Thoracic aorta endothelial cell (primary cell): Measurements from ENCODE around the genes GXYLT1 and ADAMTS20.

GRCh38 chr12:42144175-42145150 is at the start of gene GXYLT1:
GXYLT1 (minus strand) TSS chr12:42144874.
- CAGE, long polyA plus RNA, result no peak

DNA sequence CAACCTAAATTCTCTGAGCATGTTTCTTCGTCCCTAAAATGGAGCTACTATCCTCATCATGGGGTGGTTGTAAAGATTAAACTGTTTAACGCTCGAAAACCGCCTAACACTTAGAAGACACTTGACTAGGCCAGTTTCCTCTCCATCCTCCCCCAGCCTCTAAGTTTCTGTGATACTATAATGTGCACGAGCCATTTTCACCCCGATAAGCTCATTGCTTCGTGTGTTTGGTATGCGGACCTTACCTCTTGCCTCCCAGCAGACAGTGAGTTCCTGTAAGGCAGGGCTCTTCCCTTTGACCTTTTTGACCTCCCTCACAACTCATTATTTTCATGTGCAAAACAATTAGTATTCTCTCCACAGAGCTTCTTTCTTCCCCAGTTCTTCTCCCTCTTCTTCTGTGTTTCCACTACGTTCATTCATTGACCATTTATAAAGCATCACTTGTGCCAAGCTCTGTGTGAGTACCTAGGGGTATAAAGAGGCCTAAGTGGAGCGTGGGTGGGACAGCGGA is 560 bp upstream of the GXYLT1 start:
- CAGE, long polyA plus RNA, result no peak

DNA sequence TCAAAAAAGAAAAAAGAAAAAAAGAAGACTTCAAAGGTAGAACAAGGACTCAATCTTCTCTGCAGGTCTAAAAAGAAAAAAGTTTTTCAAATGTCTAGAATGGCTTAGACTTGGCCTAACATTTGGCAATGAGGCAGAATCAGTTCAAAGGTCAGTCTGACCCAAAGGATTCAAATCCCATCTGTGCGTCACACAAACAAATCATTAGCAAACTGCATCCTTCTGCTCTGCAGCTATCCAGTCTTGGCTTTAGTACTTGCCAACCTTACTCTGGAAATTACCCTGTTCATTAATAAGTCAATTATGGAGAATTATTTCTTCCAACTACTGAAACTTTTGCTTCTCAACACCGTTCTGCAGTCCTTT is 3.1 kb downstream of the YAF2 start:
- CAGE, long polyA plus RNA, result no peak

DNA sequence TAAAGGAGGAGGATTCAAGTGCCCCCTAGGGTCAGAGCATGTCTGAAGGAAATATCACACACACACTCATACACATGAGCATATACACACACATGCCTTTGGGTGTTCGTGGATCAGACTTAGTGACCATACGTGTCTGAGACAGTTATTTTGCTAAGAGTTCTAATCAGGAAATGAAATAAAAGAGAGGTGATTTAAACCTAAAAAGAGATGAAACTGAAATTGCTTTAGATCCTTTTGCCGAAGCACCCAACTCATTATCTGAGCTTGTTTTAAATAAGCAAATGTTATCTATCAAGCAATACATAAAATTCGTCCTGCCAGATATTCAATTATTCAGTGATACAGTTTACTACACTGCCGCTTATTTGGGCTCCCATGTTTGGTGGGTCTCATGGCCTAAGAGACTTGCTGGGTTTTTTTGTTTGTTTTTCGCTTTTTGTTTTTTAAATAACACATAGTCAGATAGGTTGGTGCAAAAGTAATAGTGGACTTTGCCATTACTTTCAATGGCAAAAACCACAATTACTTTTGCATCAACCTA is 260.9 kb downstream of the ADAMTS20 start:
- CAGE, long polyA plus RNA, result no peak

GRCh38 chr12:43551704-43552610 is at the start of gene ADAMTS20:
ADAMTS20 (minus strand) TSS chr12:43552203.
- CAGE, long polyA plus RNA, result no peak

DNA sequence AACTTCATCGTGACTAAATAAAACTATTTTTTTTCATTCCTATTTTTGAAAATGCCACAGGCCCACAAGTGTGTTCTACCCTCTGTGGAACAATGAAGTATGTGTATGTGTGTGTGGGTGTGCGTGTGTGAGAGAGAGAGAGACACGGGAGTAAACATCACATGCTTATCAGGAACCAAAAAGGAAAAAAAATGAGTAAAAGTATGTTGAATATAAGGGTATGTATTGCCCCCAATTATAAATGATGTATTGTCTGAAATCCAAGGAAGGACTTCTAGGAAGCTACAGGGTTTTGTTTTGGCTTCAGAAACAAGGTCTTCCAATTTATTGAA is 769 bp downstream of the TMEM117 start:
- CAGE, long polyA plus RNA, result no peak

DNA sequence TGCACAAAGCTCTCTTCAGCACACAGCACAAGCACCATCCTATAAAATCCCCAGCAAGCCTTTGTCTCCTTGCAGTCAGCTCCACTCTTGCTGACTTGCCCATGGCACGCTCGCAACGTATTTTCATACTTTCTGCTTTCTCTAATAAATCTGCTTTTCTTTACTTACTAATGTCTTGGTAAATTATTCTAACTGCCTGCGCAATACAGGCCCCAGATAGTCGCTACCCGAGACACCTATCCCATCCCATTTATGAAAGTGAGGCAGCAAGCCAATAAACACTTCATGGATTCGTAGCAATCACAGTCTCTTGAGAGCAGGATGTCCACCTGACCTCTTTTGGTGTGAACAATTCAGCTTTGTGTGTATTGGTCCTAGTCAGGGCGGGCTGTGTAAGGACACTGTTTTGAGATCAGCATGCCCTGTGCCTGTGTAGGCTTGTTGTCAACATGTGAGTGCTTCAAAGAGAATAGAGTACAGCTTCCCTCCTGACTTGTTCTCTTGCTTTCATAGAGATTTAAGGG is 49.0 kb downstream of the TMEM117 start:
- CAGE, long polyA plus RNA, result no peak

DNA sequence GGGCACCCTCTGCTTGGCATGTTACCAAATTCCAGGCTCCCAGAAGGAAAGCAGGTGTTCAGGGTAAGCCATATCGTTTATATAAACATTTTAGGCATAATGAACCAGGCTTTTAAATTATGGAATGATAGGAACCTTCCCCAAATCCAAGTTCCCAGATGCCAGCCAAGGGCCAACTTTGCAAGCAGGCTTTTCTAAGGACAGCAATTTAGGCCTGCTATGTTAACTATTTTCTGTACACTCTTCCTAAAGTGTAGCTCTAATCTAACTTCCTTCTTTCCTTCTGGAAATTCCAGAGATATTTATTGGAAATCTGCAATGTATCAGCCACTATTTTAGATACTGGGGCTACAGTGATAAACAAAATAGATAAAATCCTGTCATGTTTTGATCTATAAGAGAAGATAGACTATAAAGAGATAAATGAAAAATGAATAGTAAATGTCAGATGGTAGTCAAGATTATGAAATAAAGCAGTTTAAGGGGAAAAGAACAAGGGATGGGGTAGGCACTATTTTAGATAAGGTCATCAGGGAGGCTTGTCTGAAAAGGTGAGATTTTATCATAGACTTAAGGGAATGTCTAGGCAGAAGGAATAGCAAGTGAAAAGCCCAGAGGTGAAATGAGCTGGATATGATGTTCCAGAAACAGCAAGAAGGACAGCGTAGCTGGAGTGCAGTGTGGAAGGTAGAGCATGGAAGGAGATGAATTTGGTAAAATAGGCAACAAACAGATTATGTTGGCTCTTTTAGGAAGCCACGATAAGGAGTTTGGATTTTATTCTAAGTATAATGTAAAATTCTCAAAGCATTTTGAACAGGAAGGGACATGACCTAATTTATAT is 56.7 kb downstream of the TMEM117 start:
- CAGE, long polyA plus RNA, result no peak

- CAGE, long polyA plus RNA, result no peak
Measured at GRCh38 chr12:44001330-44002020, 165.6 kb downstream of the TMEM117 start.

DNA sequence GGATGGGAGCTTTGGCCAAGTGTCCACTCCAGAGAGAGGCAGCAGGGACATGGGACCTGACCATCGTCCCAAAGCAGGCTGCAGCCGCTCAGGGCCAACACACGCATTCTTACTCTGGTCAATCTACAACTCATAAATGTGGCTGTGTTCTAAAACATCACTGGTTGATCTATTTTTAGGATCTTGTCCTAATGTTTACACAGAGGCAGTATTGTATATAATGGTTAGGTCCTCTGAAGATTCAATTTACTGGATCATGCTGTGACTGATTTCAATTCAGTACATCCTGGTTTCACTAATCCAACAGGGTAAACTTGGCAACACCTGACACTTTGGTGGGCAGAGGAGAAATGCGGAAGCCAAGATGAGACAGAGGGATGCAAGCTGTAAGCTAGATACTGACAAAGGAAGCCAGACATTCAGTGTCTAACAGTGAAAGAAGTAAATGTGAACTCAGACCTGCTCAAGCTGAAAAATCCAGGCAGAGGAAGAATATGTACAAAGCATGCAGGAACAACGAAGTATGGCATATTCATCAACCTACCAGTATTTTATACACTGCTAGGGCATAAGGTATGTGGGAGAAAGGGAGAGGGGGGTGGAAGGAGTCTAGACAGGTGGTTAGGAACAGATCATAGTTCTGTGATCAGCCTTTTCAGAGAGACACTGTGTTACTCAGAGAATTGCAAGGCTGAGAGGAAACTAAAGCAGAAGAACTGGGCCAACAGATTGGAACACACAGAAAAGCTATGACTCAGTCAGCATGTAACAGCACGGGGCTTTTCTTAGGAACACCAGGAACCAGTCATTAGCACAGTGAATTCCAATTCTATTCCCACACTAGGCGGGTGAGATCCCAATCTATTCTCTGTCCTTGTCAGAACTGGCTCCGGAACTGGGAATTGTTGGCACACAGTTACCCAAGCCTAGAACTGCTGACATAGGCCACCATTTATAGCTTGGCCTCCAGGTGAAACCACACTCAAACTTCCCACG is 40.4 kb downstream of the NELL2 start:
- CAGE, long polyA plus RNA, result no peak

DNA sequence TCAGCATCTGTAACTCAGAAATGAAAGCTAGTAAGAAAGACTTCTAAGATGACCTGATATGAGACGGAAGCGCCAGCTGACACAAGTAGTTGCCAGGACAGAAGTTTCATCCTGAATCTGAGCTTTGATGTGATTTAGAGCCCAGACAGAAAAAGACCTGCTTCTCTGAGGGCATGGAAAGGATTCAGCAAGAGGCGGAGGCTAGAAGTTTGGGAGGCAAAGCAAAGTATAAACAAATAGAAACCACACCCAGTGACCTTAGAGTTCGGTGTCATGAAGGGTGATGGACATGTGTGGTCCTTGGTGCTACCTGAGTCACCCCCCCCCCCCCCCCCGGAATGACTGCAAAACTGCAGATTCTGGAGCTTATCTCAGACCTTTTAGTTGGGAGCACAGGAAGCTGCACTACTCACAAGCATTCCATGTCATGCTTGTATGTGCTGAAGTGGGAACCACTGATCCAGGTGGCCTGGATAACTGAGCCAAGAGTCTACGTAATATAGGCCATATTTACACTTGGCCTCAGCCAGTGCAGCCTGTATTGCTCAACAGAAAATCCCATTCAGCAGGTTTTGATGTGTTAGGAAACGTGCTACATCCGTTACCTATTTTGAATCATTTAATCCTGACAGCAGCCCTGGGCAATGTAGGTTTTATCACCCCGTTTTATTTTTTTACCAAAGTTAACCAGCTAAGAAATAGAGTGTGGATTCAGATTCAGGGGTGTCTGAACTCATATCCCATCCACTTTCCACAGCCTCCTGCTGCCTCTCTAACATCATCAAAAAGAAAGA is 191.5 kb downstream of the ANO6 start:
- CAGE, long polyA plus RNA, result no peak

- CAGE, long polyA plus RNA, result no peak
Measured at GRCh38 chr12:45518433-45518904, 211.0 kb upstream of the ARID2 start.

GRCh38 chr12:45644452-45645094 is 84.9 kb upstream of the ARID2 start:
- CAGE, long polyA plus RNA, result no peak

GRCh38 chr12:45727350-45728305 is 1.9 kb upstream of the ARID2 start:
- CAGE, long polyA plus RNA, result no peak

GRCh38 chr12:45730443-45731190 is 1.1 kb downstream of the ARID2 start:
- CAGE, long polyA plus RNA, result no peak

DNA sequence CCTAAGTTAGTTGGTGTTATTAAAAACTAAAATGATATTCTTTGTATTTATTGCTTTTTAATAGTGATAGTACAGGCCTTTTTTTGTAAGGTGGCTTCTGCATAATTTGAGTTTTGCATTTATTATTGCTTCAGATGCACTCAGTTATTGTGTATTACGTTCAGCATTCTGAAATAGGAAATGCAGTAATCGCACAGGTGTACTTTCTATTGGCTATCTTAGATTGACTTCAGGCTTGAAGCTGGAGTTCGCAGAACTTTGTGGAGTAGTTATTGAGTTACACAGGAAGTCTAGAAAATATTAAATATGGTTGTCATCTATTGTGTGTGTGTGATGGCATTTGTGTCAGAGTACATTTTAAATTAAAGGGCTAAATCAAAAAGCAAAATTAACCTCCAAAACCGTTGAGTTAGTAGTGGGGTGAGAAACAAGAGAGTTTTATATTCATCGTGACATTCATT is 2.7 kb downstream of the ARID2 start:
- CAGE, long polyA plus RNA, result no peak

GRCh38 chr12:45850204-45851170 is 121.0 kb downstream of the ARID2 start:
- CAGE, long polyA plus RNA, result no peak

DNA sequence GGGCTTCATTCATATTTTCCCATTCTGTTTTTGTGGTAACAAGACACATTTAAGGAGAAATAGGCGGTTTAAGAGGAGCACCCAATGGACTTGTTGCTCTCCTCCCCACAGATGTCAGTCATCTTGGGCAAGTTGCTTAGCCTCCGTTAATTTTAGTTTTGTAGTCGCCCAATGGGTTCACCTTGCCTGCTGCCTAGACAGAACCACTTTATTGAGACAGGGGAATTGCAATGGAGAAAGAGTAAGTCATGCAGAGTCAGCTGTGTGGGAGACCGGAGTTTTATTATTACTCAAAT is 50.5 kb downstream of the SLC38A1 start:
- CAGE, long polyA plus RNA, result no peak

DNA sequence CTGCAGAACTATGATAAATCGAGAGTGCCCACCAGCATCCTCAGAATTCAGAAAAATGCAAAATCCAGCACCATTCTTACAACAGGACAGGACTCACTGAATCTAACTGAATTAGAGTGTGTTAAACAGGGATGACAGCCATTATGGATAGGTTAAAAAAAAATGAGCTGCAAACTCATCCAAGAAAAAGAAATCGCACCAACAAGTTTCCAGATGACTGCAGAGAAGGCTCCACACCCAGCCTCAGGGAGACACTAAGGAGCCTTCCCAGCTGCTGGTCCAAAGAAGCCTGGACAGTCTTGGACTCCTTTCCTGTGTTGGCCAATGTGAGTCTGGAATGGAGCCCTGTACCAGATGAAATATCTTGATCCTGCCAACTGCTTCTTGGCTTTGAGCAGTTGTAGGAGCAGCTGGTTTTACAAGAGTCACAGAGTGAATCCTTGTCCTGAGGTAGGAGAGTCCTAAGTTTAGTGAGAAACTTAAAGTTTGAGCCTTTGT is 44.5 kb downstream of the SLC38A1 start:
- CAGE, long polyA plus RNA, result no peak

DNA sequence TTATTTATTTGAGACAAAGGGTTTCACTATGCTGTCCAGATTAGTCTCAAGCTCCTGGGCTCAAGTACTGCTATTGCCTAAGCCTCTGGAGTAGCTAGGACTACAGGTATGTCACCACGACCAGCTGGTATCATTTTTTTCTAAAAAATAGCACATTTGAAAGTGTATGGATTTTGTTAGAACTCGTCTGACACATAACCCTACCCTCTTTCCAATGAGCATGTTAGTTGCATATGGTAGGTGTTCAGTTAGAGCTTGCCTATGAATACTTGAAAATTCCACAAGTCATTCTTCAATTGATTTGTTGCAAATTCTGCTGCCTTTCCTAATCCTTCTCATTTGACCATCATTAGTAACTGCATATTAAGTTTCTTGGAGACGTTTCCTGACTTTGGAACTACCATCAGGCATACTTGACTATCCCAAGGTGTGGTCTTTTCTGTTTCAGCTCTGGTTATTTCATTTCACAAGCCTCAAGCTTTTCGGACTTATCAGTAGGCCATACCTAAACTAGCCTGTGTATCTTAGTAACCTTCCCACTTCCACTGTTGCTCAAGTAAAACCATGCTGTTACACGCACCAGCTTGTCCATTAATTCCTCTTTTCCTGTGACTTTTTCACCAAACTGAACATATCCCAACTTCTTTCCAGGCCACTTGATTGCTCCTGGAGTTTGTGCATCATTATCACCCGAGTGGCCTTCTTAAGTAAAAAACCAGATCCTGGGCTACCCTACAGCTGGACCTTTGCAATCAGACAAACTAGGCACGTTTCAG is 15.3 kb downstream of the SLC38A2 start:
- CAGE, long polyA plus RNA, result no peak